GM19240 (cell line): ENCODE measurements around the gene TRANK1.

DNA sequence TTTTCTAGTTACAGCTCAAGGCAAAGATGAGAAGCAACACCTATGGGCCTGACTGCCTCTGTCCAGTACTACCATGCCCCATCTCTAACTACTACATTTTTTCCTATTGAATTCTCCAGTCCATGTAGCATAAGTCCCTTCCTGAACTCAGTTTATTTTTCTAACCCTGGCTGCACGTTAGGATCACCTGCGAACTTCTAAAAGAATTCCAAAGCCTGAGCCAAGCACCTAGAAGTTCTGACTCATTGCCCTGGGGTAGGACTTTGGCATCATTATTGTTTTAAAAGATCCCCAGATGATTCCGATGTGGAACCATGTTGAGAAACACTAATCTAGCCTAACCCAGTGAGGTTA, 19.4 kb downstream of the TGFBR2 start:
- RRBS = no CpG with 5 or more reads among the region's 3 CpGs

- RRBS = no CpG with 5 or more reads among the region's 4 CpGs
Observed at GRCh38 chr3:30627471-30628314, 21.3 kb downstream of the TGFBR2 start.

DNA sequence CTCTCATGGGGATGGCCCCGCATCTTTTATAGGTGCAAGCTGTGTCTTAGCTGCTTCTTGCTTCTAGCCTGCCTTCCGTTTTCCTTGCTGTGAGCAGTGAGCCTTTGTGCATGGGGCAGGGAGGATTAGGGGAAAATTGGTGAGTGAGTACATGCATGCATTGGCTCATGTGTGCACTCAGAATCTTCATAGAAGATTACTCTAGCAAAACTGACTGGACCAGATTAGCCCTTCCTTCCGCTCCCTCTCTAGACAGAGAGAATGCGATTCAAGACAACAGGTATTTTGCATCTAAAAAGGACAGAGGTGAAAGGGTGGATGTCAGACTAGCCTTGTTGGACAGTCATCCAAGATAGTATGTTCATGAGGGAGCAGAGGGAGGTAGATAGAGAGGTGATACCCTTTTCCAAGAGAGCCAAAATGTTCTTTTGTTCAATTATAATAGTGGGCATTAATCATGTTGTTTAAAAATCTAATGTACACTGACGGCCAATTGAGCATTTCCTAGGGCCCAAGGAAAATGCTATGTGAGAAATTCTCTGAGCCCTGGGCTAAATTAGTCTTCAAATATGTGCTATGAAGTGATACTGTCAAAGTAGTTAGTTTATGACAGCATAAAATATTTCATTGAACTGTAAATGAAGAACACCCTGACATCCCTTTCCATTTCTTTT, 42.7 kb downstream of the TGFBR2 start:
- RRBS = no CpG with 5 or more reads among the region's 5 CpGs

DNA sequence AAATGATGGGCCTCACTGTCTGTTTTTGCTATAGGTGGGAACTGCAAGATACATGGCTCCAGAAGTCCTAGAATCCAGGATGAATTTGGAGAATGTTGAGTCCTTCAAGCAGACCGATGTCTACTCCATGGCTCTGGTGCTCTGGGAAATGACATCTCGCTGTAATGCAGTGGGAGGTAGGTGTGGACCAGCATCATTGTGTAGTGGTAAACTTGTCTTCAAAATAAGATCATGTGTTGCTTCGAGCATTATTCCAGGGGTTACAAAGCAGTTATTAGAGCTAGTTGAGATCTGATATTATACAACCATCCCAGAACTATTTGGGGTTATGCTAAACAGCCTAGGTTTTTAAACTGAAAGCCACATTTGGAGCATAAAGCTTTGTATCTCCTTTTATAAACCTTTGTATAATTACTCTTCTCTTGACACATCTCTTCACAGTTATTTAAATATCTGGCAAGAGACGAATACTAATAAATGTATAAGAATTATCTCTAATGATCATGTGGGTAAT, 67.7 kb downstream of the TGFBR2 start:
- RRBS = no CpG with 5 or more reads among the region's 4 CpGs

DNA sequence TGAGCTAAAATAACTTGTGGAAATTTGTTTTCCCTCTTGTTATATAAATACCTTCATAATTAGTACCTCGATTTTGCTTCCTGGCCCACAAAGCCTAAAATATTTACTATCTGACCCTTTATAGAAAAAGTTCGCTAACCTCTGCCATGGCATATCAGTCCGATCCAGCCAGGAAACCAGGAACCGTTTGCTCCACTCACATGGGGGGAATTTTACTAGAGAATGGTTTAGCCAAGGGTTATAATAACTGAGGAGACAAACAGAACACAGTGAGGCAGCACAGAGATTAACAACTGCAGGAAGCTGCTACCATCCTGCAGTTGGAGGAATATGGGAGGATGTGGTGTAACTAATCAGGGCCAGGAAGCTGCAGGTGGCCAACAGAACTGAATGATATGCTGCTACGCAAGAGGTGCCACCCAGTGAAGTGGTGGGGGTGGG, 306.5 kb upstream of the STT3B start:
- RRBS = no CpG with 5 or more reads among the region's 5 CpGs

GRCh38 chr3:31288600-31289135, 244.1 kb upstream of the STT3B start:
- RRBS = no CpG with 5 or more reads among the region's 8 CpGs

GRCh38 chr3:31522110-31522685, 10.5 kb upstream of the STT3B start:
- RRBS = no CpG with 5 or more reads among the region's 3 CpGs

DNA sequence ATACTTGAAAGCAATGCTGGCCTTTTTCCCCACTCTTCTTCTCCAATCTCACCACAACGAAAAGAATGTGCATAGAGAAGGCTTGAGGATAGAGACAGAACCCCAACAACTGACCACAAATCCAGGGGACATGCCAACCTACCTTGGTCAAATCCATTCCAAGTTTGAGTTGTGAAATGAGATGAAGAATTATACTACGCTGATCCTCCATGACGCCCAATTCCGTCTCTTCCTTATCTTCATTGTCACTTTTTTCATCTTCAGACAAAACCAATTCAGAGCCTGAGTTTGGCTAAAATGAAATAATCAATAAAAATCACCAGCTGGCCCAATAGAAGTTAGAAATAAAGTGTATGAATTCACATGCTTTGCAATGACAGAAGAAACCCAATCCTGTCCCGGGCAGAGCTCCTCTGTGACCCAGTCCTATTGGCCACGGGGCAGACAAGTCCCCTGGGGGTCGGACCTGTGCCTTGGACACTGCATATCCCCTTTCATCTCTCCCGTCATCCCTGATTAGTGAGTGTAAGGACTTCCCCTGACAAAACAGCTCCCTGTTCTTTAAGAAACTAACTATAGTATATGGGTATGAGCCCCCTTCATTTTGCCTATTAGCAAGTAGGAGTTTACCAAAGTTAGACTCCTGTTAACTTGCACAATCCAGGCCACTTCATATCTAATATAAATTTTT, 169.6 kb downstream of the STT3B start:
- RRBS = no CpG with 5 or more reads among the region's 8 CpGs

GRCh38 chr3:31733246-31733619, 200.5 kb downstream of the STT3B start:
- RRBS = no CpG with 5 or more reads among the region's 3 CpGs

GRCh38 chr3:31959763-31960919, 20.9 kb downstream of the OSBPL10 start:
- RRBS = no CpG with 5 or more reads among the region's 7 CpGs

DNA sequence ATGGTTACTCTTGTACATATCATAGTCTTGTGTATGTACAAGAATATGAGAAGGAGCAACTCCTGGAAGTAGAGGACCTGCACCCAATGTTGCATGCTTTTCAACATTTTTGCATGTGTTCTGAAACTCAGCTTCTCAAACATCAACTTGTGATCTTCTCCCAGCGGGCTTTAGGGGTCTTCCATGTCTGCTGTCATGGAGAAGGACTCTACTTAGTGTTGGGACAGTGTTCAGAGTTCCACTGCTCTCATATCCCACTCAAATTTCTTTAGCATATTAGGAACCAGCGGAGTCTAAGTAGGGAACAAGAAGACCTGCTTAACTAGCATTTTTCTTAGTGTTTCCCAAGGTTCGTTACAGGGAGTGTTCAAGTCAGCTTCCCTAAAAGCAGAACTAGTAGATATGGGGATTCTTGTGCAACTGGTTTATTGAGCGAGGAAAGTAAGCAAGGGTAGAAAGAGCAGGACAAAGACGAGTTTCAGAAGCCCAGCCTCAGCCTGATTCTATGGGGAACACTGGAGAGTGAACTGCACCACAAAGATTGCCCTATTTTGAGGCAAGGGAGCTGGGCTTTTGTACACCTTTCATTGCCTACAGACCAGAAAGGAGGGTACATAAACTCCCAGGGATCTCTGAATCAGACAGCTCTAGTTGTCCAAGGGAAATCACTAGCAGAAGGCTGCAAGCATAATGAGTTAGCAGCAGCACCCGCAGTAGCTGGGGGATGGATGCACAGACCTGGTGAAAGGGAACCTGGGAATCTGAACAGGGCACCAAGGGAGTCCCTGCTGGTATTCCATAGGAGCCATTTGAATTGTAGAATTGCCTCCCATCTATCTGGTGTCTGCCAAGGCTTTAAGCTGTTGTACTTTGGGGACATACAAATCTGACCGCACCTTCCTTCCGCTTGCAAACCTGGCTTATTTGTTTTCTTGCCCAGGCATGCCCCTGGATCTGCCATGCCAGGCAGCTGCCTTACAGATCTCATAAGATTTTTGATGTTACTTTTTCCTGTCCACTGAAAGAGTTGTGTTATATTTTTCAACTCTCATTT, 15.0 kb downstream of the CMTM7 start:
- RRBS = no CpG with 5 or more reads among the region's 8 CpGs

- RRBS = 7% methylated on average over 6 of the region's 39 CpGs
Observed at GRCh38 chr3:32467594-32468322, 34.9 kb downstream of the CMTM6 start.

- RRBS = no CpG with 5 or more reads among the region's 11 CpGs
Observed at GRCh38 chr3:32569355-32569937, 1.2 kb downstream of the DYNC1LI1 start.

DNA sequence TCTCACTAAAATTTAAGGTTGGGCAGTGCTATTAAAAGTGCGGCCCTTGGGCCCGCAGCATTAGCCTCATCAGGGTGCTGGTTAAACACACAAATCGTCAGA, 417 bp upstream of the CRTAP start:
- RRBS = no CpG with 5 or more reads among the region's 3 CpGs

- RRBS = 3% methylated on average over 5 of the region's 41 CpGs
Observed at GRCh38 chr3:33114314-33114848, 567 bp downstream of the CRTAP start.

GRCh38 chr3:33412383-33413087, 27.7 kb downstream of the UBP1 start:
- RRBS = no CpG with 5 or more reads among the region's 9 CpGs

DNA sequence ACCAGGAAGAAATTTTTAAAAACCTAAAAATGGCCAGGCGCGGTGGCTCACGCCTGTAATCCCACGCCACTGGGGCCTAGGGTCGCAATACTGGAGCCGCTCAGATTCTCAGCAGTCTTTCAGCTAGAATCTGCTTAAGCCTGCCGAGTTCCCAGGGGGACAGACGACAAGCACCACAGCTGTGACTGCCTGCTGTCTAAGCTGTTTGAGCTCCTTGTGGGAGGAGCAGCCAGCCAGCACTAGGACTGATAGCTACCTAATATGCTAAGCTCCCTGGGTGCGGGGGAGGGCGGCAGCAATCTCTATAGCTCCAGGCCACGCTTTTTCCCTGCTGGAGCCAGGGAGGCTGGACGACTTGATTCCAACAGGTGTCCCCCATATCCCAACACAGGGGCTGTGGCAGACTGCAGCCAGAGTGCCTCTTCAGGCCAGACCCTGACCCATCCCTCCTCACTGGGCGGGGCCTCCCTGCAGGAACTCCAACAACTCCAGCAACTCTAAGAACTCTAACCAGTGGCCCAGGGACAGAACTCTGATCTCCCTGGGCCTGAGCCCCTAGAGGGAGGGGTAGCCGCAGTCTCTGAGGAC, 134.2 kb upstream of the ARPP21 start:
- RRBS = no CpG with 5 or more reads among the region's 14 CpGs

DNA sequence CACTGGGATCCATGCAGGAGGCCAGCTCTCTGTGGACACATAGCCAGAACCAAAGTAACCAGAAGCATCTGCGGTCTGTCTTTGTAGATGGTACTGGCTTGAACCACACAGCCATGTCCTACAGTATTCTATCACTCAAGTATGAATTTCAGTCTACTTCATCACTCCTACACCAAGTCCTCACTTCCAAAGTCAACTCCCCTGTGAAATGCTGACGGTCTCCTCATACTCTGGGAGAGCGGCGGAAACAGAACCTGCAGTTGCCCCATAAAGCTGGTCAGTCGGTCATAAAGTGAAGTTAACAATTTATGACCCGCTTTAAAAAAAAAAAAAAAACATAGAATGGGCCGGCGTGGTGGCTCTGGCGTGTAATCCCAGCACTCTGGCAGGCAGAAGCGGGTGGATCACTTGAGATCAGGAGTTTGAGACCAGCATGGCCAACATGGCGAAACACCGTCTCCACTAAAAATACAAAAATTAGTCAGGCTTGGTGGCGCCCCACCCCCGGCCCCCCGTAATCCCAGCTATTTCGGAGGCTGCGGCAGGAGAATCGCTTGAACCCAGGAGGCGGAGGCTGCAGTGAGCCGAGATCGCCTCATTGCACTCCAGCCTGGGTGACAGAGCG, 2.2 kb downstream of the TRANK1 start:
- RRBS = no CpG with 5 or more reads among the region's 22 CpGs

GRCh38 chr3:36944583-36945480, at the start of gene TRANK1:
Gene TRANK1 (minus strand): TSS chr3:36945054.
- RRBS = 2% methylated on average over 46 of the region's 87 CpGs